GM06990 (cell line): ENCODE measurements around the gene TGIF2.

DNA sequence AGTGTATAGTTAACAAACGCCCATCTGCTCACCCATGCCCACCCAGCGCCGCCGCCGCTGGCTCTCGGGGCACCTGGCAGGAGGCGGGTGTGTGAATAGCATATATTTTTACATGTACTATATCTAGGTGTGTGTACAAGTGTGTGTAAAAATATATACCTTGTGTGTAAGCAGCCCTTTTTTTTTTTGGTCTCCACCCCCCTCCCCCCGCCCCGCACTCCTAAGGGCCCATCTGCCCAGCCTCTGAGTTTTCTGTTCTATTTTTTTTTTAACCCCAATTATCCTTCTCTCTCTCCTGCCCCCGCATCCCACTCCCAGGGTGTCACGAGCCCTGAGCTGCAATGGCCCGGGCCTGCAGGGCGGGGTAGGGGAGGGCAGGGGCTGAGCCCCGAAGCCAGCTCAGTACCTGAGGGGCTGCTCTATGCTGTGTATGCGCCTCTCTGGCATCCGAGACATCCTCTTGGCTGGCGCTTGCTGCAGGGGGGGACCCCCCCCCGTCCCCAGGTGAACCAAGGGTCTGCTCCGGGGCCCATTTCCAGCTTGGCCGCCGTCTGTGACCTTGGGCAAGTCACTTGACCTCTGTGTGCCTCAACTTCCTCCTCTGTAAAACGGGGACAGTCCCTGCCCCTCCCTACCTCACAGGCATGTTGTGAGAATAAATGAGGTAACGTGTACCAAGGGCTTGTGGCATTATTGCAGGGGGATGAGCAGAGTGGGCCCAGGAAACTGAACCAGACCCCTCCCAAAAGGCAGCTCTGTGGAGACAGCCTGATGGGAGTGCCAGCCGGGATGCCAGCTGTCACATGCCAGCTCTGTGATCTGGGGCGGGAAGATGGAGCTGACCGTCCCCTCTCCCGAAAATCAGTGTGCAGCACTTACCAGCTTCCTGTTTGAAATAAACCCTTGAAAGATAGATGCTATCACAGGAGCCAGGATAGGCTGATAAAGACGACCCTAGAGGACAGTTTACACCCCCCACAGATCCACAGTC lies 13.1 kb upstream of the MYL9 start:
- RRBS: no CpG with 5 or more reads among the region's 28 CpGs

DNA sequence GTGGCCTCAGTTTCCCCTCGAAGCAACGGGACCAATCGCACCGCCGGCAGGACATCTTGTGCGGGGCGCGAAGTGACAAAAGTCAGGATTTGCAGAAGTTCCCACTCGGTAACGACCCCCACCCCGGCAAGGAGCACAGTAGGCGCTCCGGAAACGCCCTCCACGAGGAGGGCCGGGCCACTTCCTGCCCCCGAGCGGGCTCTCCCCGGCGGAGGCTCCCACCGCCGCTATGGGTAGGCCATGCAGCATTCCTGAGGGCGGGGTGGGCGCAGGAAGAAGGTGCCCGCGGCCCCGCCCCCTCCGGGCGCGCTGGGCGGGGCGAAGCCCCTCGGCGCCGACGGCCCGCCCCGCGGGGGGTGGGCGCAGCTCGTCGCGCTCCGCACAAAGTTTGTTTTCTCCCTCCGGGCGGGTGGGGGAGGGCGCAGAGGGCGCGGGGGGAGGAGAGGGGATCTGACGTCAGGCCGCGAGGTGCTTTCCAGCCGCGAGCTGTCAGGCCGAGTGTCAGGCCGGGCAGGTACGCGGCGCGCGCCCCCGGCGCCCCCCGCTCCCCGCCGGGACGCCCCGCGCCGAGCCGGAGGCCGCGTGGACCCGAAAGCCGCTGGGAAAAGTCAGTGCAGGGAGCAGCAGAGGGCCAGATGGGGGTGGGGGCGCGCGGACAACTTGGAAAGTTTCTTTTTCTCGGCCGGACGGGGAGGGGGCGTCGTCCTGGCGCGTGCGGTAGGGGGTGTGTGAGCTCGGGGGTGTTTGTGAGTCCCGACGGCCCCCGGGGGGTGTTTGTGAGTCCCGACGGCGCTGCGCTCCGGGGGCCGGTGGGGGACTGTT lies at the start of gene TGIF2:
TSS of gene TGIF2 (plus strand) at position 459 of the 822 bp plus-strand sequence.
- RRBS: 4% methylated on average over 61 of the region's 96 CpGs

GRCh38 chr20:36583700-36584549 lies 10.5 kb downstream of the TGIF2 start:
- RRBS: no CpG with 5 or more reads among the region's 10 CpGs

DNA sequence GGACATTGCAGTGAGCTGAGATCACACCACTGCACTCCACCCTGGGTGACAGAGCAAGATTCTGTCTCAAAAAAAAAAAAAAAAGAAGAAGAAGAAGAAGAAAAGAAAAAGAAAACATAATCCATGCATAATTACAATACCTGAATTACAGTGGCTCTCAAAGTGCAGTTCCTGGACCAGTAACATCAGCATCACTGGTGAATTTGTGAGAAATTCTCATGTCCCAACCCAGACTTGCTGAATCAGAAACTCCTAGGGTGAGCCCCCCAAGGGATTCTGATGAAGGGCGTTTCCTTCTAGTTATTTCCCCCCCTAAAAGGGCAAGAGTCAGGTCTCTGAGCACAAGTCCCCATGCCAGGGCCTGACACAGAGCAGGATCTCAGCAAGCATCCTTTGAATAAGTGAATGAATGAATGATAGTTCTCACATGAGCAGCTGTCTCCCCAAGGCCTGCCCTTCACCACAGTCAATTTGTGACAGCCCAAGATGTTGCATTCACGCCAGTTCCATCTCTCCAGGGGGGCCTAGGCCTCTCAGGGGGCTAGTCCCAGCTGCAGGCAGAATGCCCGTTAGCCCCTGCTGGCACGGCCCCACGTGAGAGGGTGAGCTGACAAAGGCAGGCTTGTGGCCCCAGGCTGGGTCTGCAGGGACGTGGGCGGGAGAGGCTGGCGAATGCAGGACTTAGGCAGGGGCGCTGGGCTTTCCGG lies 18.2 kb downstream of the SOGA1 start:
- RRBS: no CpG with 5 or more reads among the region's 10 CpGs

- RRBS: 3% methylated on average over 16 of the region's 33 CpGs
These were observed 358 bp upstream of the RPN2 start for GRCh38 chr20:37178755-37179188.

- RRBS: no CpG with 5 or more reads among the region's 7 CpGs
These were observed 12.4 kb upstream of the MANBAL start for GRCh38 chr20:37276888-37277576.

DNA sequence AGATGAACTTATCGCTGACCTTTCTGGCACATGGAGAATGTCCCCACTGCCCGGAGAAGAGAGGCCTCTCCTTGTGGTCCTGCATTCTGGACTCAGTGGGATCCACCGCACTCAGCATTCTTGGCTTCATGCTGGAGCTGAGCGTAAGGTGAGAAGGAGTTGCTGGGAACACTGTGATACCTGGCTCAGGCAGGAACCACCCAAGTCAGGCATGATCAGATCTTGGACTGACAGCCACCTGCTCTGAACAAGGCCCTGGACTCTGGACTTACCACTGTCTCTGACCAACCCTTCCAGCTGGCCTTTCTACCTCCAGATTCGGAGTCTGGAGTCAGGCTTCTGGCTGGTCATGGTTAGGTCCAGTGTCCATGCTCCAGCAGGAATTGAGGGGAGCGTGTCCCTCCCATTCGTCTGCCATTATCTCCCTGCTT lies 5.7 kb upstream of the MANBAL start:
- RRBS: no CpG with 5 or more reads among the region's 7 CpGs

DNA sequence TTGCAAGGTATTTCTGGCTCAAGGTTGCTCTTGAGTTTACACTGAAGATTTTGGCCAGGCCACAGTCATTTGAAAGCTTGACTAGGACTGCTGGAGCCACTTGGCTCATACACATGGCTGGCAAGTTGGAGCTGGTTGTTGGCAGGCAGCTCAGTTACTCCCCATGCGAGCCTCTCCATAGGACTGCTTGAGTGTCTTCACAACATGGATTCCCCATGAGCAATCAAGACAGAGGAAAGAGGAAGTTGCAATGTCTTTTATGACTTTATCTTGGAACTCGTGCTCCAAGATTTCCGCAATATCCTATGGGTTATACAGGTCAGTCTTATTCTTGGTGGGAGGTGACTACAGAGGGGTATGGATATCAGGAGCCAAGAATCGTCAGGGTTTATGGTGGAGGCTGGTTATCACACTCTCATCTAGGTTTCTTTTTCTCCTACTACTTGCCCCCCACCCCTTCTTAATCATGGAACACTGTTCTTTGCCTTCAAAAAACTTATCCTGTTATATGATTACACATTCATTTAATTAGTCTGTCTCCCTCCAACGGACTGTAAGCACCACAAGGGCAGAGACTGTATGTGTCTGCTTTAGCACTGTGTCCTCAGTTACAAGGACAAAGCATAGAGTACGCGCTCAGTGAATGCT lies 1.2 kb upstream of the MANBAL start:
- RRBS: no CpG with 5 or more reads among the region's 7 CpGs

GRCh38 chr20:37294272-37294643 lies 4.8 kb downstream of the MANBAL start:
- RRBS: no CpG with 5 or more reads among the region's 1 CpG

GRCh38 chr20:37294644-37295464 lies 5.4 kb downstream of the MANBAL start:
- RRBS: no CpG with 5 or more reads among the region's 9 CpGs

- RRBS: no CpG with 5 or more reads among the region's 16 CpGs
These were observed 12.2 kb upstream of the SRC start for GRCh38 chr20:37333643-37334248.

- RRBS: no CpG with 5 or more reads among the region's 1 CpG
These were observed 29.7 kb upstream of the NNAT start for GRCh38 chr20:37491269-37491823.

- RRBS: no CpG with 5 or more reads among the region's 5 CpGs
These were observed 44.0 kb downstream of the CTNNBL1 start for GRCh38 chr20:37737681-37738399.

DNA sequence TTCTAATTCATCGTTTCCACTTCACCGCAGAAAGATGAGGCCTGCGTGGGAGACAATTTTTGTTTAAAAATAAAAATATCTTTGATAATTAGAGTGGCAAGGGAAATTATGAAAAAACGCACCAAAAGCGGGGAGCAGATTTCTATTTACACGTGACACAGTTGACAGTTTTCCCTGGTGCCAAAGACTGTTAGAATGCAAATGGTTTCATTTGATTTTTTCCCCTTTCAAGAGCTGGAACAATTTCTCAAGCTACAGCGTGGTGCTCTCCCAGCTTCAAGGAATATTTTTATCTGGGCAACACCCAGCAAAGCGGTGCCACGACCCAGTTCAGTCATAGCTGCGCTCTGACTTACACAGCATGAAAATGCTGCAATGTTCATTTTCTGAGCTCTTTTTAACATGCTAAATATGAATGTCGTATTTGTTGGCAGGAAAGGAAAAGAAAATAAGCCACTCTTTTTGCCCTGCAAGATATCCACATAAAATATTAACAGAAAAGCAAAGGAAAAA lies 47.3 kb downstream of the TTI1 start:
- RRBS: no CpG with 5 or more reads among the region's 11 CpGs

- RRBS: no CpG with 5 or more reads among the region's 3 CpGs
These were observed 40.5 kb downstream of the TTI1 start for GRCh38 chr20:37992712-37993175.

- RRBS: no CpG with 5 or more reads among the region's 2 CpGs
These were observed 25.7 kb downstream of the RPRD1B start for GRCh38 chr20:38059296-38059586.

DNA sequence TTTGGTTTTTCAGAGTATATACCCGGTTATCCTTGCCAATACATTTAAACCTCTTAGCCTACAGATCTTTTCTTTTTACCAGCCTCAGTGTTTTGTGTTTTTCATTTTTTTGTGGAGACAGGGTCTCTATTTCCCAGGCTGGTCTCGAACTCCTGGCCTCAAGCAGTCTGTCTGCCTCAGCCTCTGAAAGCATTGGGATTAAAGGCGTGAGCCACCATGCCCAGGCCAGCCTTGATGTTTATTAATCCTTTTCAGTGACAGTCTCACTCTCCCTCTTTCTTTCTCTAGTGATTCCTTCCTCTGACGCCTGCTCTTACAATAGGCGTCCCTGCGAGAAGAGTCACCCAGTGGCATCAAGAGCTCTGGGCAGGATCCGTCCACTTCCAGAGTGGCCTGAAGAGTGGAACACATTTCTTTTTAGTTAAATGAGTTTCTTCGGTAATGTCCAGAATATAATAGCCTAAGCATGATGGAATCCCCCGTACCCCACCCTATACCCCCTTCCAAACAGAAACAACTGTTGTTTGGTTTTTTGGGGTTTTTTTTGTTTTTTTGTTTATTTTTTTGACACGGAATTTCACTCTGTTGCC lies 53.0 kb downstream of the RPRD1B start:
- RRBS: no CpG with 5 or more reads among the region's 10 CpGs

- RRBS: no CpG with 5 or more reads among the region's 6 CpGs
These were observed 28.5 kb downstream of the TGM2 start for GRCh38 chr20:38136588-38136988.

DNA sequence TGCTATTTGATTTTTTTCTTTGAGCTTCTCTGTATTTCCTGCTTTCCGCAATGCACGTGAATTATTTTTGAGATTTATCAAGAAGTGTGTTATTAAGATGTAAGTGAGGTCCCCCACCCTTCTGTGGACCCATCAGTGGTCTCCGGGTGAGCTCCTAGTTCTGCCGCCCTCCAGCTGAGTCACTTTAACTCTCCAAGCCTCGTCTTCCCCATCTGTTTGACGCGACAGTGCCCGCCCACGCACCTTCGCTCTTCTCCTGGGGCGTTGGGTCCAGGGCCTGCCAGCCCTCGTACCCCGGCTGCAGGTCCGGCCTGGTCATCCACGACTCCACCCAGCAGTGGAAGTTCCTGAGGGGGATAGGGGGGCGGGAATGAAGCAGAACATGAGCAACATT lies 24.0 kb downstream of the TGM2 start:
- RRBS: no CpG with 5 or more reads among the region's 16 CpGs

GRCh38 chr20:38152022-38153356 lies 12.6 kb downstream of the TGM2 start:
- RRBS: 10% methylated on average over 11 of the region's 34 CpGs